PC-3 (cell line): ENCODE measurements around the gene NSMF.

DNA sequence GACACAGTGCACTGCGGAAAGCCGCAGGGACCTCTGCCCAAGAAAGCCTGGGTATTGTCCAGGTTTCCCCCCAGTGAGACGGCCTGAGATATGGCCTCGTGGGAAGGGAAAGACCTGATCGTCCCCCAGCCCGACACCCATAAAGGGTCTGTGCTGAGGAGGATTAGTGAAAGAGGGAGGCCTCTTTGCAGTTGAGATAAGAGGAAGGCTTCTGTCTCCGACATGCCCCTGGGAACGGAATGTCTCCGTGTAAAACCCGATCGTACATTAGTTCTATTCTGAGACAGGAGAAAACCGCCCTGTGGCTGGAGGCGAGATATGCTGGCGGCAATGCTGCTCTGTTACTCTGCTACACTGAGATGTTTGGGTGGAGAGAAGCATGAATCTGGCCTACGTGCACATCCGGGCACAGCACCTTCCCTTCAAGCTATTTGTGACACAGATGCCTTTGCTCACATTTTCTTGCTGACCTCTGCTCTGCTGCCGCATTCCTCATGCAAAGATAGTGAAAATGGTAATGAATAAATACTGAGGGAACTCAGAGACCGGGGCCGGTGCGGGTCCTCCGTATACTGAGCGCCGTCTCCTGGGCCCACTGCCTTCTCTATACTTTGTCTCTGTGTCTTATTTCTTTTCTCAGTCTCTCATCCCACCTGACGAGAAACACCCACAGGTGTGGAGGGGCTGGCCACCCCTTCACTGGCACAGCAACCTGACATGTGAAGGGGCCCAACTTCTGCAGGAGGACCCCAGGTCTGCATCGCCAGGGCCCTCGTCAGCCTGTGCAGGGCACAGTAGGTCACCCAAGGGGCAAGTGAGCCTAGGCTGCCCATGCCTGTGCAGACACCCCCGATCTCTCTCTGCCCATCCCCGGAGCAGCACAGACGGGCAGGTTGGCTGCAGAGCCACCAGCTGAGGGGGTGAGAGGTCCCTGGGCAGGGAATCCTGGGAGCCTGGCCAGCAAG, 2.3 kb upstream of the DPP7 start:
- RAMPAGE, long total RNA = no peak

DNA sequence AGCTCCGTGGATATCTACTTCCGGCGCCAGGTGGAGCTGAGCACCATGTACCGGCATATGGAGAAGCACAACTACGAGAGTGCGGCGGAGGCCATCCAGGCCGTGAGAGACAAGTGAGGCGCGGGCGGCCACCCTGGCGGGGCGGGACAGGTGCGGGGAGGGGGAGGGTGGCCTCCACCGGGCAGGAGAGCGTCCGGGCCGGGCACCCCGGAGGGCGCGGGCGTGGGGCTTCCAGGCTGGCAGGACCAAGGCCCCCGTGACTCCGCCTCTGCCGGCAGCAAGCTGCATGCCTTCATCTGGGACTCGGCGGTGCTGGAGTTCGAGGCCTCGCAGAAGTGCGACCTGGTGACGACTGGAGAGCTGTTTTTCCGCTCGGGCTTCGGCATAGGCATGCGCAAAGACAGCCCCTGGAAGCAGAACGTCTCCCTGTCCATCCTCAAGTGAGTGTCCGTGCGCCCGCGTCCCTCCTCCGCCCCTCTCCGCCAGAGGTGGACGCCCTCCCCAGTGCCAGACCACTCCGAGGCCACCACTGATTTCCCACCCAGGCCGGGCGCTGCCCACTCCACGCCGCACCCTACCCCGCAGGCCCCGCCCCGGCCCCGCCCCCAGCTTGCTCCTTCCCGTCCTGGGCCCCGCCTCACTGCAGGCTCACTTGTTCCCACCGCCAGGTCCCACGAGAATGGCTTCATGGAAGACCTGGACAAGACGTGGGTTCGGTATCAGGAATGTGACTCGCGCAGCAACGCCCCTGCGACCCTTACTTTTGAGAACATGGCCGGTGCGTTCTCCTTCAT, 6.8 kb downstream of the LRRC26 start:
- RAMPAGE, long total RNA = no peak

GRCh38 chr9:137173141-137174246, 1.6 kb upstream of the TMEM210 start:
- RAMPAGE, long total RNA = no peak

DNA sequence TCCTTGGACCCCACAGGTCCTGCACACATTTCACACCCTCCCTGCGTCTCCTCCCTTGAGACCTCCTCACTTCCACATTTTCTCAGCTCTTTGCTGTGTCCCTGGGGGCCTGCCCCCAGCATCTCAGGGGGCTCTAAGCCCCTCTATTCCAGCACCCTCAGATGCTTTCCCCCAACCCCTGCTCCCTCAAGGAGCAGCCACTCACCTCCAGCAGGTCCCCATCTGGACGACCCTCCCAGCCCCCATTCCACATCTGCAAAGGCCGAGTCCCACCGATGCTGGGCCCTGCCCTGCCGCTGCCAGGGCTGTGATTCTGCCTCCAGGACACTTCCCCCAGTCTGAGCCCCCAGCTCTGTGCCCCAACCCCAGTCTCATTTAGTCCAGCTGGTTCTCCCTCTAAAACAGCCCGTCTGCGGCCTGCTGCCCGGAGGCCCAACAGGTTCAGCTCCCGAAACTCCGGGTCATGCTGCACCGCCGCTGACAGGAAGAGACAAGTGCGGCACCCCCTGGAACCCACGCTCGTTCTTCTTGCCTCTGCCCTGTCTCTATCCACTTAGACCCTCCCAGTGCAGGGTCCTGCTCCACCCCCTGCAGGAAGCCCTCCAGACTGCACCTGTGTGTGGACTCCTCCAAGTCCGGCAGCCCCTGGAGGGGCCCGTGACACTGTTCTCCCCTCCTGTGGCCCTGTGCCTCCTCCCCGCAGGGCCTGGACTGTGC, 4.3 kb downstream of the SLC34A3 start:
- RAMPAGE, long total RNA = no peak

GRCh38 chr9:137237704-137237965, 3.5 kb upstream of the TUBB4B start:
- RAMPAGE, long total RNA = no peak

- RAMPAGE, long total RNA = no peak
These were observed 4.3 kb upstream of the TOR4A start for GRCh38 chr9:137272994-137273893.

DNA sequence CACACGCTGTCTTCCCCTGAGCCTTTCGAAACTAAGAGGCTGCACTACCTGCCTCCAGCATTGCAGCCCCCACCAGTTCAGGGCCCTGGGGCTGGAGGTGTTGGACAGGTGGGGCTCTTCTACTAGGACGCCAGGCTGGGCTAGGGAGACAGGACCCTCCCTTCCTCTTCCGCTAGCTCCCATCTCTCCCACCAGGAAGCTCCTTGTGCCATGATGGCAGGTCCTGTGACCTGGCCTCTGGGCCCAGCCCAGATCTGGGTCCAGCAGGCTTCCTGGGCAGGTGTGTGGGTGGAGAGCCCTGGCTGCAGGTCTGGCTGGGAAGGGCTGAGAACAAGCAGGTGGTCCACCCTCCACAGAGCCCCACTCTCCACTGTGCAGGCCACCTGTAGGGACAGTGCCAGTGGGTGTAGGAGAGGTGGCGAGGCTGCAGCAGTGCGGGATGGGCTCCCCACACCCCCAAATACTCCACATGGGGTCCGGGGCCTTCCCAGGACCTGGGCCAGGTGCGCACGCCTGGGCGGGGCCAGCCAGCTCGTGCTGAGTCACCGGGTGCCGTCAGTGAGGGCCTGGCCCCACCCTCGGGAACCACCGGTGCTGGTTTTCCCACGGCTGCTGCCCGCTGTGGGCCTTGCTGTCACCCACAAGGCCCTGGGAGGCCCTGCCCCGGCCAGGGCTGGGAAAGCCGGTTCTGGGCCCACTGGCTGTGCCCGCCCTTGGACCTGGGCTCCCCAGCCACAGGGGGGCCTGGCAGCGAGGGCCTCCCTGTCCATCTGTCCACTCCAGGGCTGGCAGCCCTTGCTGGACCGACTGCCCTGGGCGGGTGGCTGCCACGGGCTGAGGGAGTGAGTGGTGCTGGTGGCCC, 9.2 kb upstream of the NRARP start:
- RAMPAGE, long total RNA = no peak

GRCh38 chr9:137319002-137319536, 17.0 kb upstream of the NRARP start:
- RAMPAGE, long total RNA = no peak

GRCh38 chr9:137453766-137454125, 5.4 kb downstream of the NSMF start:
- RAMPAGE, long total RNA = no peak

DNA sequence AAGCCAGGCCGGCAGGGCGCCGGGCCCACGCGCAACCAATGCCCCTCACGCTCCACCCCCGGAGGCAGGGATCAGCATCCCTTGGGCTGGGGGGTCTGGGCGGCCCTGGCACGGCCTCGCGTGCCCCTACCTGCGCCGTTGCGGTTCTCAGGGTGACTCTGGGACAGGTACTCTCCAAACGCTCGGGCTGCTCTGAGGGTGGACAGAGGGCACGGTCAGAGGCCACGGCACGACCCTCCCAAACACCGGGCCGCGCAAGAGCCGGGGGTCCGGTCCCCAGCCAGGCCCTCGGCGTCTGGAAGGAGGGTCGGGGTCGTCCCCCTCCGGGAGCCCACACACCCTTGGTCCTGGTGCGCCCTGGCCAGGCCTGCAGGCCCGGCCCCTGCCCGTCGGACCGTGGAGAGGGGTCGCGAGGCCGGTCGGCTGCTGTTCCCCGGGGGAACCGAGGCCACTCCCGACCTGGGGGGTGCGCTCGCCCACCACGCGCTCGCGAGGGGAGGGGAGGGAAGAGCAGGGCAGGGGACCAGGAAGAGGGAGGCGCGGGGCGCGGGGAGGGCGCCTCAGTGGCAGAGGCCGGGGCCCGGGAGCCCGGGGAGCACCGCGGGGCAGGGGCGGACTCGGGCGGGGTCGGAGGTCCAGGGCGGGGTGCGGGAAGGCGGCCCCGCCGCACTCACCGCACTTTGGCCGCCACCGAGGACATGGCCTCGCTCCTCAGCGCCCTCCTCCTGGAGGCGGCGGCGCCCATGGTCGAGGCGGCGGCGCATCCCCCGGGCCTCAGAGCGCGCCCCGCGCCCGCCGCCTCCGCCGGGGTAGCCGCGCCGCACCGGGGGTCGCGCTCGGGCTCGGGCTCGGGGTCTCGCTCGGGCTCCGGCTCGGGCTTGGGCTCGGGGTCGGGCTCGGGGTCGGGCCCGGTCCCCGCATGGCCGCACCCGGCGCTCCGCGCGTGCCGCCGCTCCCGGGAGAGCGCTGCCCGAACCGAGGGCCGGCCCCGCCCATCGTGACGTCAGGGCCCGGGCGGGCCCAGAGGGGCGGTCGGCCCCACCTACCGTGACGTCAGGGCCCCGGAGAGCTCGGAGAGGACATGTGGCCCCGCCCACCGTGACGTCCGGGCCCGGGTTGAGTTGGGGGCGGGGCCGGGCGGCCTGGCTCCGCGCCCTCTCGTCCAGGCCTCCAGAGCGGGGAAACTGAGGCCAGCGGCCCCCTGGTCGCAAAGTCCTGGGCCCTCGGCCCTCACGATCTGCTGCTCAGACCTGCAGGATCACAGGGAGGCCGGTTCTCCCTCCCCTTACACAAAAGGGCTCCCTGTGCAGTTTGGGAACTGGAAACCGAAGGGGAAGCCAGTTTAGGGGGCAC, at the start of gene NSMF:
TSS of gene NSMF (minus strand) at position 977 of the 1,353 bp plus-strand sequence.
- RAMPAGE, long total RNA = no peak

DNA sequence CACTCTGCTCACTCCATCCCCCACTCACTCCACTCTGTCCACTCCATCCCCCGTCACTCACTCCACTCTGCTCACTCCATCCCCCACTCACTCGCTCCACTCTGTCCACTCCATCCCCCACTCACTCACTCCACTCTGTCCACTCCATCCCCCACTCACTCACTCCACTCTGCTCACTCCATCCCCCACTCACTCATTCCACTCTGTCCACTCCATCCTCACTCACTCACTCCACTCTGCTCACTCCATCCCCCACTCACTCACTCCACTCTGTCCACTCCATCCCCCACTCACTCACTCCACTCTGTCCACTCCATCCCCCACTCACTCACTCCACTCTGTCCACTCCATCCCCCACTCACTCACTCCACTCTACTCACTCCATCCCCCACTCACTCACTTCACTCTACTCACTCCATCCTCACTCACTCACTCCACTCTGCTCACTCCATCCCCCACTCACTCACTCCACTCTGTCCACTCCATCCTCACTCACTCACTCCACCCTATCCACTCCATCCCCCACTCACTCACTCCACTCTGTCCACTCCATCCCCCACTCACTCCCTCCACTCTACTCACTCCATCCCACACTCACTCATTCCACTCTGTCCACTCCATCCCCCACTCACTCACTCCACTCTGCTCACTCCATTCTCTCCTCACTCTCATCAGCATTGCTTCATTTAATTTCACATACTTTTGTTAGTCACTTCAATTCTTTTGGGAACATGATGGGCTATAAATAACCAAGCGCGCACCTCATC, 31.6 kb downstream of the PNPLA7 start:
- RAMPAGE, long total RNA = no peak

DNA sequence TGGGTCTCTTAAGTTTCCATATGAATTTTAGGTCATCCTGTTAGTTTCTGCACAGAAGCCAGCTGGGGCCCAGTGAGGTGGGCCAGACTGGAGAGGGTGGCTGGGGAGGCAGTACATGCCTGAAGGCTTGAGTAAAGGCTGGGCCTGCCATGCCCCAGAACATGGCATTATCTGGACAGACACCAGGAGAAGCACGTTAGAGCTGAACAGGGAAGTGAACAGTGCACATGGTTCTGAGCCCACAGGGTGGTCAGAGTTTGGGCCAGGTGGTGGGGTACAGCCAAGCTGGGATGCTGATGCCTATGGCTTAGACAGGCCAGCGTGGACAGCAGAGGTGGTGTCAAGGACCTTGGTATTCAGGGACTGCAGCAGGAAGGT, 35.8 kb downstream of the EHMT1 start:
- RAMPAGE, long total RNA = no peak

DNA sequence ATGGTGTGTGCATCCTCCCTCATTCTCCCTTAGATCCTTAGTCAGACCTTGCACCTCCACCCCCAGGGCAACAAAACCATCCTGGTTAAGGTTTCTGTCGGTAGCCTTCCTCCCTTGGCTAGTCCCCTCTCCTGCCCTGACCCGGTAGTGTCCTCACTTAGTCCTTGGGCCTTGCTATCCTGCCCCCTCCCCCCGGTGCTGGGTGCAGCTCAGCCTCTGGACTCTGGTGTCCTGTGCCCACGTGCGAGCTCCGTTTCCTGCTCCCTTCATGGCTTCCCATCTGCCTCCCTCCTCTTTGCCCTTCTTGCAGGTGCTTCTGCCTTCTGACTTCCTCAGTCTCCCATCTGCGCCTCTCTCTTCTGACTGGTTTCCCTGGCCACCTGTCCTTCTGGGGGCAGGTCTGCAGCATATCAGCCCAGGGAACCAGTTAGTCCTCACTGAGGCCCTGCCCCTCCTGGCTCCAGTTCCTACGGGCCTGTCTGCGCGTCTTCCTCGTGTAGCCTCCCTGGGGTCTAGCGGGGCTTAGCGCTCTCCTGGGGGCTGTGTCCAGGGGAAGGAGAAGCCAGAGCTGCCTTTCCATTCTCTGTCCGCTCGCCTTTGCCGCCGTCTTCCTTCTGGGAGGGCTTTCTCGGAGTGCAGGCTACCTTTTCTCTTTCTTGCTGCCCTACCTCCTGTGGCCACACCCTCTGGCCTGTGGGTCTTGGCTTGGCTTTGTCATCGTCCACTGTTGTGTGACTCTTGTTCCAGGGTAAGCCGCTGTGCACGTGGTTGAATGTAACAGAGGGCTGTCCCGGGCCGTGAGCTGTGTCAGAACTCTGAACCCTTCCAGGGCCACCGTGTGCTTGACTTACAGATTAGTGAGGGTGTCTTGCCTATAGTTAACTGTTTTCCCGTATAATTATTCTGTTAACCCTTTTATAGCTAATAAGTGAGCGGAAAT, 51.7 kb downstream of the EHMT1 start:
- RAMPAGE, long total RNA = no peak

DNA sequence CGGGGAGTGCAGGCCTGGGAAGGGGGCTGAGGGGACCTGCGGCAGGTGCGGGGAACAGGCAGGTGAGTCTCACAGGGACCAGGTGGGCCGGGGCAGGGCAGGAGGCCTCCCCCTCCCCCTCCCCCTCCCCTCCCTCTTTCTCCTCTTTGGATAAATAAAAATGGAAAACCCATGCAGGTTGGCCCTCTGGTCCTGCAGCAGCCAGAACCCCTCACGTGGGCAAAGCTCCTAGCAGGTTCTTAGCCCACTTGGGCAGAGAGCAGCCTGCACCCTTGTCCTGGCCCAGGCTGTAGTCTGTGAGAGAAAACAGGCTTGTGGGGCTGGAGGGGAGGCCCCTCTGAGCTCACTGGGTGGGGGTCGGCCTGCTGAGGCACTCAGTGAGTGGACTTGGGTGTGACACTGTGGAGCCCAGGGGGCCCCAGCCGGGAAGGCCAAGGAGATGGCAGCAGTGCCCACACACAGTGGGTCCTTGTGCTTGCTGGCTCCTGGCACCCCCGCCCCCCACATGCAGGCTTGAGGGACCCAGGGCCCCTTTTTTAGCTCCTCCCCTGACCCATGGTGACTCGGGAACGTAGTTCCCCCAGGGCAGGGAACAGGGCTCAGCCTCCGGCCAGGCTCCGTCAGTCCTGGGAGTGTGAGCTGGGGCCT, 39.9 kb upstream of the CACNA1B start:
- RAMPAGE, long total RNA = no peak

- RAMPAGE, long total RNA = no peak
These were observed 339.5 kb downstream of the CACNA1B start for GRCh38 chr9:138216853-138217795.